Glomerular endothelial cell (primary cell): ENCODE data around the gene CDH20.

DNA sequence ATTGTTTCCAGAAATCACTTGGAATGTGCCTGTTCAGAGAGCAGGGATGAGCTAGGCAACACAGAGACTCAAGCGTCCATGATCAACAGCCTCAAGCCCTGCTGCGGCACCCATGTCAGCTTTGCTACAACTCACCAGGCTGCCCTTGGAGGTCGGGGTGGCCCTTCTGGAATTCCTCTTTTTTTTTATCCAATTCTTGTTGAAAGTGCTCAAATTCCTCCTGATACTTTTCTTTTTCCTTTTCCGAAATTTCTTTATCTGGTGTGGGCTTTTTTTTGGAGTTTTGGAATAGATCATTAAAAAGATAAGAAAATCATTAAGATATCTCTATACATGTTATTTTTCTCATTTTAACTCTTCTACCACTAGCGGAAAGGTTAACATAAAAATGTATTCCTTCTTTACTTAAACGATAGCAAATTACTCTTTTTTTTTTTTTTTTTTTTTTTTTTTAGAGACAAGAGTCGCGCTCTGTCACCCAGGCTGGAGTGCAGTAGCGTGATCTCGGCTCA is 13.2 kb downstream of the LMAN1 start:
- RAMPAGE, long total RNA, result no peak

GRCh38 chr18:59353089-59353399 is 6.0 kb downstream of the LMAN1 start:
- RAMPAGE, long total RNA, result no peak

- RAMPAGE, long total RNA, result no peak
Measured at GRCh38 chr18:59359321-59359782, 287 bp upstream of the LMAN1 start.

DNA sequence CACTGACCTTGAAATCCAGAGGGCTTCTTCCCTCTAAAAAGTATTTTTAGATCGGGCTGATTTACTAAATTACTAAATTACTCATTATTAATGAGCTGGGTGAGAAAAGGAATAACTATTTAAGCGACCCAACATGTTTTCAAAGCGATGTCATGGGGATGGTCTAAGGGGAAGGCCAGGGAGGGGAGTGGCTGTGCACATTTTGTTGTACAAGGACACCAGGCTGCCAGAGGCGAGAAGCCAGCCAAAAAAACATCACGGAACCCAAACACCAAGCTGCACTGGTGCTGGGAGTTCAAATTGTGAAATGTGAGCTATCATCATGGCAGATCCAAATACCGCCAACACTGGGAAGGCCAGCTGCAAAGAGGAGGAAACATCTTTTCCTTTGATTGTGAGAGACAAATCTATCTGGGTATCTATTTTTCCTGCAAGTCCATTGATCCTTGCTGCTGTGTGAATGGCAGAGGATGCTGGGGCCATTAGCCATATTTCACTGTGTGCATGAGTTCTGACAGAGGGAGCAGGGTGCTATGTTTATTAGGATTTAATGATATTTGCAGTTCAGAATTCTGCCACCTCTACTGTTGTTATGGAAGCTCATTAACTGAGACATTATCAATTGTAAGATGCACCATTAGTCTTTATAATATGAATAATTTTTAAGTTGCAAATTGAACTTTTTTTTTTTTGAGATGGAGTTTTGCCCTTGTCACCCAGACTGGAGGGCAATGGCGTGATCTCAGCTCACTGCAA is 150.9 kb upstream of the LMAN1 start:
- RAMPAGE, long total RNA, result no peak

- RAMPAGE, long total RNA, result no peak
Measured at GRCh38 chr18:59846959-59847637, 52.7 kb upstream of the PMAIP1 start.

GRCh38 chr18:59923531-59924056 is 23.8 kb downstream of the PMAIP1 start:
- RAMPAGE, long total RNA, result no peak

DNA sequence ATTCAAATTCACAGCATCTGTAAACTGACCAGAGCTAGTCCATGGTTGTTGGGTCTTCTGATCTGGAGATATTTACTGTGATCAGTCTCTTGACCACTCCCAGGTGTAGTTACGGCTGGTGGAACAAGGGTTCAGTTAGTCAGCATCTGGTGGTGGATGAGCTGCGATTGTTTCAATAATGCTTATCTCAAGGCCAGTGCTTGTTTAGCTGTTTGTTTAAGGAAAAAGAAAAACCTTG is 80.5 kb downstream of the PMAIP1 start:
- RAMPAGE, long total RNA, result no peak

DNA sequence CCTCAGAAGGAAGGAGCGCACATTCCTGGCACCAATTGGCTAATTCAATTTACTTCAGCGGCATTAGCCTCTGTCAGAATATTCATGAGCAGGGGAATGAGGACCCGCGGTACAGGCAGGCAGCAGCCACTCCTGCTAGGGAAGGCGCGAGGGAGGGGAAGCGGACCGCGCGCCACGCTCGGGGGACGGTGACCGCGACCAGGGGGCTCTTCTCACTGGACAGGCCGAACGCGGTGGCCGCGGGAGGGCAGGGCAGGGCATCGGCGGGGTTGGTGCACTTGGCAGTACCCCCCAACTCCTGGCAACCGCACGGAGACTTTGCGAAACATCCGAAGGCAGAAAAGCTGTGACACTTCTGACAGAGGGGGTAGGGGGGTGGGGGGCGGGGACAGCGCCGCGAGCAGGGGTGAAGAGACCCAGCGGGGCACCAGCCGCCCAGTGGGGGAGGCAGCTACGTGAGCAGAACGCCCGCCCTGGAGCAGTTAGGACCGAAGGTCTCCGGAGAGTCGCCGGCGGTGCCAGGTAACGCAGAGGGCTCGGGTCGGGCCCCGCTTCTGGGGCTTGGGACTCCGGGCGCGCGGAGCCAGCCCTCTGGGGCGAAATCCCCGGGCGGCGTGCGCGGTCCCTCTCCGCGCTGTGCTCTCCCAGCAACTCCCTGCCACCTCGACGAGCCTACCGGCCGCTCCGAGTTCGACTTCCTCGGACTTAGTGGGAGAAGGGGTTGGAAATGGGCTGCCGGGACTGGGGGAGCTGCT is at the start of gene CDH20:
CDH20 (plus strand) TSS at position 125 of the 755 bp plus-strand sequence.
- RAMPAGE, long total RNA, result no peak

DNA sequence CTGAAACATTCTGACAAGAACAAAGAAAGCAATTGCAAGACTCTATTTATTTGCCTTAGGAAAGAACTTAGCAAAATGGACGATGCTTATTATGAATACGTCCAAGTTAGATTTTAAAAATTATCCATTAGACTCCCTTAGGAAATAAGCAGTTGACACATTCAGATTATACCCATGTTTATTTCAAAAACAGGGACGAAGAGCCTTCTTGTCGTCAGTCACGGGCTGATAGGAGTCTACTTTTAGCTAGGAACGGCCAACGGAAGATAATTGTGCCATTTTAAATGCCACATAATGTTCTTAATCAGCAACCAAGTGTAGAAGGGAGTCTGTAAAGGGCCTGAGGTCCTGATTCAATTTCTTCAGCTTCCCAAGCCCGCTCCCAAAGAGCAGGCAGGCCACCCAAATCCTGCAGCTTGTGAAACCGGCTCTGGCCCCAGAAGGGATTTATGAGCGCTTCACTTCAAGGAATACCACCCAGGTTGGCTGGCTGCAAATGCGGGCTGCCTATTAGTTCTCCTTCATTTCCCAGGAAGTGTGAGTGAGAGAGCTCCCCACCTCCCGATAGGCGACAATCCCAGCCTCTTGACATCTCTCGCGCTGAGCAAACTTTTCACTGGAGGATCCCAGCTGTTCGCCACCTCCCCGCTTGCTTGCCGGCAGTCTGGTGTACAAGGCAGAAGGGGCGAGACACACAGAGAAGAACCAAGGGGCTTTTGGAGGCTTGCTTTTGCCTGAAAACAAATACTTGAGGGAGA is 272.9 kb downstream of the CDH20 start:
- RAMPAGE, long total RNA, result no peak

GRCh38 chr18:61651789-61652152 is 241.0 kb downstream of the RNF152 start:
- RAMPAGE, long total RNA, result no peak

- RAMPAGE, long total RNA, result no peak
Measured at GRCh38 chr18:61735780-61736140, 157.0 kb downstream of the RNF152 start.

DNA sequence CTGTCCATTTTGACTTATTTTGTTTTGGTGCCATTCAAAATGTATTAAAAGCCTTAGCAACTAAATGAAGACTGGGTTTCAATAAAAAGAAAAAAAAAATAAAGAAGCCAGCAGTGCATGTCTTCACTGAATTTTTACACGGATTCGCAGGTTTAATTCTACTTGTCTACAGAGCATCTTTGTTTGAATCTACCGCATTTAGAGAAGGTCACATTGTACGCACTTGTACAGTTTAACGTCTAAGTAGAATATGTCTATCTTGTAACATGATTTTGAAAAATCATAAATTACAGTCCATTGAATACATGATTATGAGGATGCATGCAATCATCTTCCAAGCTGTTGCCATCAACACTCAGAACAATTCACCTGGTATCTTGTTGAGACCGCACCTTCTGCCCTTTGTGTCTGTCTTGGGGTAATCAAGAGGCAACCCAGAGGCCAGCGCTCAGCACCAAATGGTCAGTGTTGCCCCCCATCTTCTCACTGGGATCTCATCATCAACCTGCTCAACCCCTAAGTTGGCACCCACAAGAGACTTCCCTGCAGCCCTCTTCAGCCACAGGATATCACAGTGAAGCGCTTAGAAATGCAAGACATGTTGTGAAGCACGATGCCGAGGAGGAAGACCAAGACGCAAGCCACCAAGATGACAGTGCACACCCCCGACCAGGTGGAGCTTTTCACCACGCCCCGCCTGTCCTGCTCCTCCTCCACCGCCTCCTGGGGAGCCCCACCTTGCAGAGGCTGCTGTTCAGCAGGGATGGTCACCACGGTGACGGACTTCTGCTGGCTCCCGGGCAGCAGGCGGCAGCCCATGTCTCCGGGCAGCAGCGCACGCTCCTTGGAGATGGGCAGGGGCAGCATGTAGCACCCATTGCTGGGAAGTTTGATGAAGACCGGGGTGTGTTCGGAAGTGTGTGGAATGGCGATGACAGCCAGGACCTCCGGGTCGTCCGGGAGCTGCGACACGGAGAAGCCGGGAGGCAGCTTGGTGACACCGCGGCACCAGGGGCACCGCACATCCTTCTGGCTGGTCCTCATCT is 77.2 kb downstream of the RNF152 start:
- RAMPAGE, long total RNA, result no peak

DNA sequence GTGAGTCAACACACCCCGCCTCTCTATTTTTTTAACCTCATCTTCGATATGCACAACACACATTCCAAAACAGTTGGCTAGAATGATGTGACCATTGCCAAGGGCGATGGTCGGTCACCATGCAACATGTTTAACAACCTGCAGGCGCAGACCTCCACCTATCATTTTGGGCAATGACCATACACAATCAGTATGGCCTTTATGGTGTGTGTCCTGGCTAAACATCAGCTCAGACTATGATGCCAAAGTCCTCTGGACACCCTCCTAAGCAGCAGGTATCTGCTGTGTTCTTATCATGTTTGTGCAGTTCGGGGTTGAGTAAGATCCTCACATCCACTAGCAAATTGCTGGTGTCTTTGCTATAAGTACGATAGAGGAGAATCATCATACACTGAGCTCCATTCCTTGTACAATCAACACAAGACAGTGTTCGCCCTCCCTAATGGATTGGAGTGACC is 7.8 kb upstream of the RNF152 start:
- RAMPAGE, long total RNA, result no peak

DNA sequence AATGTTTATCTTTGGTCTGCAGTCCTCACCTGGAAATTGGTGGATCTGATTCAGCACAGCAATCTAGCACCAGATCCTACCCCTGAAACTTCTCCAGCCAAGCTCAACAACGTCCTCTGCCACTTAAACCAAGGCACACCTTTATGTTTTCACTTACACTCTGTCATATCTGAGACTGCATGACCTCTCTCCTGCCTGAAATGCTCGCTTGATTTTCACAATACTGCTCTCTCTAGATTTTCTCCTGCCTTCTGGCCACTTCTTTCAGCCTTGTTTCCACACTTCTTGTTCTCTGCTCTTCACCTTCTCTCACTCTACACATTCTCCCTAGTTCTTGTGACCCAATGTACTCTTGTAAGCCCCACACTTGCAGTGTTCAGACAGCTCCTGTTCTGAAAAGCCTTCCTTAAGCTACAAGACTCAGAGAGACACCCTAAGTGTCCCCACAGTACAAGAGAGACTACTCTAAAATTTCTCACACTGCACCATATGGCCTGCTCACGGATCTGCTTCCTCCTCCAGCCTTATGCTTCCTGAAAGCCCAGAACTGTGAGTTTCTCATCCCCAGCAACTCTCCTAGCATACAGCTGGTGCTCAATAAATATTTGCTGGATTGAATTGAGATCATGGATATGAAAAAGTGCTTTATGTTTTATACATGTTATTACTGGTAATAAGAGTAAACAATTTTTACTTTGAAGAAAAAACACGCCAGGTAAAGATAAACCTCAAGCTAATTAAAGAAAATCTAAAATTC is 118.2 kb downstream of the PIGN start:
- RAMPAGE, long total RNA, result no peak

GRCh38 chr18:62325722-62326697 is 900 bp downstream of the TNFRSF11A start:
- RAMPAGE, long total RNA, result no peak

DNA sequence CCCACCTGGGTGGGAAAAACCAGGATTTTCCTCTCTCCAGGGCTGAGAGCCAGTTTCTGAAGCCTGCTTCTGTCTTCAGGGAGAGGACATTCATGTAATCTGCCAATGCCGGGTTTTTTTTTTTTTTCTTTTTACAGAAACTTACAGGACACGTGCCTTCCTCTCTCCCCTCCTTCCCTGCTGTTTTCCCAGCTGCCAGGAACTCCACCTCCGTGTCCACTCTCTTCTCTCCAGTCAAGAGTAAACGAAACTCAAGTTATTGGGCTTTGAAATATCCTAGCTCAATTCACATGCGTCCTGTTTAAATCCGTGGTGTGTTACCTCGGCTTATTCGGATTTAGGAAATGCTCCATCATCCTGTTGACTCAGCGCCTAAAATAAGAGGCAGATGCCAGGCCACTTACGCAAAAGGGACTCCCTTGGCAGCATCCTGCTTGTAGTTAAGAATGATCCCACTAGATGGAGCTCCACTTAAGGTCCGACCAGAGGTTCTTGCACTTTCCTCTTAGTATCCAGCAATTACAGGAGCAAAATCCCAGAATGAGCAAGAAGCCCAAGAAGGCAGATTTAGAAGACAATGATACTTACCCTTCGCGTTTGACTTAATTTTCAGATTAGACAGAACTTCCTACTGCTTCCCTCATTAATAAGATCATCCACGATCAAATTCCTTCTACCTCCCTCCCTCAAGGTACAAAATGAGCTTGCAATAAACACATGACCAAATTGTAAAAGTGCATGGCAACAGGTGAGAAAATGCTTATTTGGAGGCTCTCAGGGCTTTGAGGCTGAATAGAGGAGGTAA is 97.2 kb upstream of the ZCCHC2 start:
- RAMPAGE, long total RNA, result no peak

GRCh38 chr18:62437523-62438439 is 85.0 kb upstream of the ZCCHC2 start:
- RAMPAGE, long total RNA, result no peak

DNA sequence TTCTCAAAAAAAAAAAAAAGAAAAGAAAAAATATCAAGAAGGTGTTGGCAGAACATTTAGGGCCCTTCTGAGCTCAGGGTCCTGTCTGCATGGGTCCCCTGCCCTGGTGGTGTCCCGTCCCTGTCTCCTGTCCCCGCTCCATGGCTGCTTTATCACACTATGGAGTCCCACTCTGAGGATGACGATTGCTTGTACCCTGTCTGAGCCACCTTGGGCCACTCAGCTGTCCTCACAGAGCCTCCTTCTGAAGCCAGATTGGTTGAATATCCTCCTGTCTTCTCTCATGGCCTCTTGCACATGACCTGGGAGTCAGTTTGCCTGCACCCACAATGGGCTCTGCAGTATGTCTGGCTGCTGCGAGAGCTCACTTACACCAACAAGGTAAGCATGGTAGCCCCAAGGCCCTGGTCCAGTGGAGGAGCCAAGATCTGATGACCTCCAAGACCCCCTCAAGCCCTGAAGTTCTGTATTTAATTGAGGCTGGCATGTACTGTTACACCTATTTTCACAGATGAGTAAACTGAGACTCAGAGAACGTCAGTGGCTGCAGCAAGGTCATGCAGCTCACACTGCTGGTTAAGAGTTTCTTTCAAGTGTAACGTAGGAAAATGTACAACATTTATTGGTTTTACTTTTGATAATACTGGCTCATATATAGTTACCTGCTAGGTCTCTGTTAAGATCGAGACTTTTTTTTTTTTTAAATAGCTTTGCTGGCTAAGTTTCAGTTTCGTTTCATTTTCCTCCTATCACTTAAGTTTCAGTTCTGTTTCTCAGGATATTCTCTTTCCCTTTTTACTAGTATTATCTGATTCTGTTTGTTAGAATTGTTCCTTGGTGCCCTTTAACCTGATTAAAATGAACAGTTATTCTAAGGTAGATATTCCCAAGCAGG is 16.9 kb upstream of the ZCCHC2 start:
- RAMPAGE, long total RNA, result no peak

GRCh38 chr18:62596475-62597079 is 73.8 kb downstream of the ZCCHC2 start:
- RAMPAGE, long total RNA, result no peak

- RAMPAGE, long total RNA, result no peak
Measured at GRCh38 chr18:62738934-62739720, 23.8 kb downstream of the PHLPP1 start.